Pulmonary artery (tissue), 1 donor: ENCODE measurements around a stretch of chr2.

DNA sequence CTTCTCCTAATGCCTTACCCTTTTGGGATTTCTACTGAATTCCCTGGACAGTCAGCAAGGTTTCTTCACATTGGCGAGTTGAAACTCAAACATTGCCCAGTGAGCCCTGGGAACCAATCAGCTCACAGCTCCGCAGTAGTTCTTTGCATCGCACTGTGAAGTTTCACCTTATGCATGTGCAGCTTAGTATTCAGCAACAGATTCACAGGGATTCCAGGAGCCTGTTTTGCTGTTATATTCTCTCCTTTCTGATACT is 7.6 kb upstream of the RHOQ start:
- PRO-cap: no peak

- PRO-cap: no peak
These were observed 26.2 kb upstream of the ATP6V1E2 start for GRCh38 chr2:46568592-46568997.

- PRO-cap: no peak
These were observed 60.8 kb downstream of the SOCS5 start for GRCh38 chr2:46759911-46760257.

DNA sequence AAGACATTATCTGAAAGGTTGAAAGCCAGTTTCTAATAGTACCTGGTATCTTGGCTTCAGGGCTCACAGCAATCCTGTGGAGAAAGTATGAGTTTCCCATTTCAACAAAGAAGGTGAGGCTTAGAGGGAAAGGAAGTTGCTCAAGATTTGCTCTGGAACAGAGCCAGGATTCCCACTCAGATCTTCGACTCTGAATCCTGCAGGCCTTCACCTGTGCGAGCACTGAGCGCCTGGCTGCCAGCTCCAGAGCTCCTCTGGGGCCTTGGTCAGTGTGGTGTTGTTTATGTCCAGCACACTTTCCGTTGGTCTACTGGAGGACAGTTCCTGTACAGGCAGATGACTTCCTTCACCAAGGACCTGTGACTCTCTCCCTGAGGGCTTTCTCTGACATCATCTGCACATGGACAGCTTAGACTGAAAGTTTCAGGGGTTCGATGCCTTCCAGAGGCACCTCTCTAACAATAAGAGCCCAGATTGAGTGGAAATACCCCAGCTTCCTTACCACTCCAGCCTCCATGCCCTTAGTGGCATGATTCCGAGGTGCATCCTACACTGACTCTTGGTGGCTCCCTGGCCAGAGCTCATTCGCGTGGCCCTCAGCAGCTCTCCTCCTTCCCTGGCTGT is 80.6 kb downstream of the SOCS5 start:
- PRO-cap: no peak

GRCh38 chr2:46845878-46846922 is 69.4 kb downstream of the MCFD2 start:
- PRO-cap: no peak

DNA sequence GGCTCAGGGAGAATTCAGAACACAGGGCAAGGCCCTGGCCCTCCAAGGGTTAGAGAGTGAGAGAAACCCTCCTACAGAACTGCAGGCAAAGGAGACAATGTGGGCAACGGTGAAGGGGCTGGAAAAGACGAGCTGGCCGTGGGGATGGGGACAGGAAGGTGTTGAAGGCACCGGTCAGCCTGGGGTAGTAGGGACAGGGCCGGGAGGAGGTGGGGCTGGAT is 66.8 kb downstream of the TTC7A start:
- PRO-cap: no peak

- PRO-cap: no peak
These were observed 97.4 kb downstream of the TTC7A start for GRCh38 chr2:47038234-47039041.

- PRO-cap: no peak
These were observed 76.1 kb downstream of the STPG4 start for GRCh38 chr2:47078872-47079535.

DNA sequence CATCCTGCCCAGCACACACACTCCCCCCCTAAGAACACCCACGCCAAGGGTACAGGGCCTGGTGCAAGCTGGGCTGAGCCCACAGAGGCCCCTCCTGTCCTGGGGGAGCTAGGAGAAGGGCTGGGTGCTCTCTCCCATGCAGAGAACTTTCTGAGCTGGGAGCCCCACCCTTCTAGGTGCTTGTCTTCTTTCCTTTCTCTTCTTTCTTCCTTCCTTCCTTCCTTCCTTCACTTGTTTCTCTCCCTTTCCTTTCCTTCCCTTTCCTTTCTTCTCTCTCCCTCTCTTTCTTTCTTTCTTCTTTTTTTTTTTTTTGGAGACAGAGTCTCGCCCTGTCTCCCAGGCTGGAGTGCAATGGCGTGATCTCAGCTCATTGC is 74.9 kb downstream of the STPG4 start:
- PRO-cap: no peak

DNA sequence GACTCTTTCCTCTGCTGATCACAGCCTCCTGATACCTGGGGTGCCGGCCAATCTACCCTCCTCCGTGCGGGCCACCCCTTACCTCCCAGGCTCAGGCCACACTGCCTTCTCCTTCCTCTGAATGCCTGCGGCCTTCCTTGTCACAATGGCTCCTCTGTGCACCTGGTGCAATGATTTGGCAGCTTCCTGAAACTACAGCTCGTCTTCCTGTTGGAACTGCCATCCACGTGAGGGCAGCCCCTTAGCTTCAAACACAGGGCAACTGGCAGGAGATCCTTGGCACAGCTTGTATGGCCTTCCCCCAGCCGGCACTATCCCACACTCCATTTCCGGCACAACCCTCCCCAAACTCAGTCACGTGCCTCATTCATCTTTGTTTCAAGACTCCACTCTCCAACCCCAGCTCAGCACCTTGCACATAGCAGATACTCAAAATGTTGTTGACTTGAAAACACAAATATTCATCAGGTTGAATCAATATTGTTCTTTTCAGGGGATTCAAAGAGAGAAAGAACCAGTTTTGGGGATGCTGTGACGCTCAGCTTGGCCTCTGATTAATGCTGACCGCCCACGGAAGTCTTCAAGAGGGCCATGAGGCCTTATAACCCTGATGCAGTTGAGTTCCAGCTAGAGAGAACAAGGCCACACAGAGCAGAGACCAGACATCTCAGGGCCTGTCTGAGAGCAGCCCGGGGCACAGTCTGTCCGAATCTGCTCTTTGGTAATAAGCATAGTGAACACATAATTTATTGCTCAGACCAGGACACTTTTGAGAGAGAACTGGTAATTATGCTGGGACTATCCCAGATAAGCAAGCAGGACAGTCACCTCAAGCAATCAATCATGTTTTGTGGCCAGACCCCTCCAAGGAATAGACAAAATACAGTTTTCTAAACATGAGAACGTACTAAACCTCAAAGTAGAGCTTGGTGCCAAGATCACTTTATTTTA is 68.8 kb downstream of the STPG4 start:
- PRO-cap: no peak

- PRO-cap: no peak
These were observed 47.4 kb upstream of the EPCAM start for GRCh38 chr2:47321649-47322255.

- PRO-cap: no peak
These were observed 46.1 kb upstream of the EPCAM start for GRCh38 chr2:47322947-47323468.

DNA sequence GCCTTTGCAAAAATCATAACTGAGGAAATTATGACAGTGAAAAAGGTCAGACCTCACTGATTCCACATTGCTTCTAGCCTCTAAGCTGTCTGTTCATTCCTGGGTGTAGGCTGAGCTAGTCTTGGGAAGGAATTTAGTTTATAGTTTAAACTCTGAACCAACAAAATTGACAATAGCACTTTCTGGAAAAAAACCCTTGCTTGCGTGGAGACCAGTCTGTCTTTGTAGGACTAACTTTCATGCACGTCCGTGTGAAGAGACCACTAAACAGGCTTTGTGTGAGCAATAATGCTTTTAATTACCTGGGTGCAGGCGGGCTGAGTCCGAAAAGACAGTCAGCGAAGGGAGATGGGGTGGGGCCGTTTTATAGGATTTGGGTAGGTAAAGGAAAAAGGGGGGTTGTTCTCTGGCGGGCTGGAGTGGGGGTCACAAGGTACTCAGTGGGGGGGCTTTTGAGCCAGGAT is 84.9 kb upstream of the MSH6 start:
- PRO-cap: no peak

GRCh38 chr2:47888367-47889061 is 17.8 kb downstream of the FBXO11 start:
- PRO-cap: no peak

DNA sequence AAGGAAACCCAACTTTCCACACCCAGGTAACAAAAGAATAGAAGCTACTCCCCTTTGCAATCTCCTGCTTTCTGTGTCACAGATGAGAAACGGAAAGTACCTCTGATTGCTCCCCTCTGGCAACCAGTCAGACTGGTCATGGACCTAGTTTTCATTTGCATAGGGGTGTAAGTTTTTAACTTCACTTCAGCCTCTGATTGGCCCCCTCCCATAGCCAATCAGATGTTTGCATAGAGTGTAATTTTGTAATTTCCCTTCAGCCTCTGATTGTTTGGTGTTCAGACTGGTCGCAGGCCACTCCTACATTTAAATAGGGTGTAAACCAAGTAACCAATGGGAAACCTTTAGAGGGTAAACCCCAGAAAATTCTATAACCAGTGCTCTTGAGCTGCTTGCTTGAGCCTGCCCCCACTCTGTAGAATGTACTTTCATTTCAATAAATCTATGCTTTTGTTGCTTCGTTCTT is 58.8 kb upstream of the FBXO11 start:
- PRO-cap: no peak

DNA sequence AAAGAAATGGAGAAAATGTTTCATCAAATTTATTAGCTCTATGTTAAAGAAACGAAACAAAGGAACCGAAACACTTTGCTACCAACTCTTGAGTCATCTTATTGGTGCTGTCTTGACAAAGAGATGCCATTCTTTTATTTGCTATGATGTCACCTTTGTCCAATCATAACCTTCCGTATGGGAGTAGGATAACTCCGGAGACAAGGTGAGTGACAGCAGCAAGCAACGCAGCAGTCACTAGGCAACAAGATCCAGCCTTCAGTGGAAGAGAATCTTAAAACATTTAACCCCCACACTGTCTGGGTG is 42.4 kb upstream of the PPP1R21 start:
- PRO-cap: no peak

GRCh38 chr2:48509806-48510245 is 20.1 kb upstream of the STON1 start:
- PRO-cap: no peak

- PRO-cap: no peak
These were observed 15.3 kb upstream of the STON1 start for GRCh38 chr2:48514704-48514991.

DNA sequence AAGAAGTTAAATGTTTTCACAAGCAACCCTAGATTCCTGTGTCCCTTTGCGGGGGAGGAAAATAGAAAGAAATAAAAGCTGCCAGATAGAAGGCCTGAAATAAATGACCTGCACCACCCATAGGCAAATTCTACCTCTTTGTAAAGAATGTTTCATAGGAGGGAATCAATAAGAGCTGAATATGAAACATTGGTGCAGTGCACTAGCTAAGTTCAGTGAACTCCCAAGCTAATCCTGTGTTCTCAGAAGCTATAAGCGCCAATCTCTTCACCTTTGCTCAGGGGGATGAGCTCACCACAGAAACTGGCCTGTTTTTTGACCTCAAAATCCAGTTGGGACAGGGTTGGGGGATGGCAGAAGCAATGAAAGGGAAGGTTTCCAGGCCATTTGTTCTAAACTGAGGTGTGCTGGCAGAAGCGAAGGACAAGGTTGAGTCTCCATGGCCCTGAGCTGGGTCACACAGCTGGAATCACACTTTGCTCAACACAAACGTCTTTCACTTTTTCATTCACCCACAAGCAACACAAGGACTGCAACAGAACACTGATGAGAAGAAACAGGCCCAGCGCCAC is 258.5 kb downstream of the NRXN1 start:
- PRO-cap: no peak

- PRO-cap: no peak
These were observed 8.9 kb downstream of the GPR75 start for GRCh38 chr2:53850812-53851343.